ENCODE measurements around the genes DPP4, CSRNP3, SCN7A and STK39.

DNA sequence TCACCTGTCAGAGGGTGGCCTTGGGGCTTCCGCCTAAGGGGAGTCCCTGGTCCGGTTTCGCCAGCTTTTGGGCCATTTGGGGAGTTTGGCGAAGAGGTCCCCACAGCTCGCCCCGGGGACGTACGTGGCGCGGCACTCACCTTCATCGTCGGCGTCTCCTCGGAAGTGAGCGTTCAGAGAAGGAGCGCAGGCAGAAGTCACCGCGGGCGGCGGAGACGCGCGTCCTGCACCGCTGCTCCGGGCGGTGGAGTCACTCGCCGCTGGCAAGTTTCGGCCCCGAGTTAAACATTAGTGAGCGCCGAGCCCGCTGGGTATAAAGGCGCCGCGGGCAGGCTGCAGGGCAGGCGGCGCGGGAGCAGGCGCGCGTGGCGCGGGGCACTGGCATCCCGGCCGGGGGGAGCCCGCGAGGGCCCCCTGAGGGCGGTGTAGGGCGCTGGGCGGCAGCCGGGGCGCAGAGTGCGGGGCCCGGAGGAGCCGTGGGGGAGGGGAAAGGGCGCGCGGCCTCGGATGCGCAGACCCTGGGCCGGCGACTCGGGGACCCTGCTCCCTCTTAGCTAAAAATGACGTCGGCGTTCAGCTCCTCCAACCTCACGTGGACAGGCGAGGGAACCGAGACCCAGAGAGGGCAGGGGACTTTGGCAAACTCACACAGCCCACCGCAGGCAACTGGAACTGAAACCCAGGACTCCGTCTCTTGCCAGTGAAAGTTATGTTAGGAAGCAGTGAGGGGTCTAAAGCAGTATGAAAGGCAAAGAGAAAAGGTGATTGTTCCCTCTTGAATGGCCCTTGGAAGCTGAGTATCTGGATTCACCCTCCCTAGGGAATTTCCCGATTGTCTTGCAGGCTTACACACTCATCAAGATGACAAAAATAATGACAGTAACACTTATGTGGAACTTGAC lies at the start of gene DPP4:
Gene DPP4 (minus strand): TSS at position 380 of the 902 bp plus-strand sequence.
- RRBS: 25% methylated on average over 20 of the region's 73 CpGs

DNA sequence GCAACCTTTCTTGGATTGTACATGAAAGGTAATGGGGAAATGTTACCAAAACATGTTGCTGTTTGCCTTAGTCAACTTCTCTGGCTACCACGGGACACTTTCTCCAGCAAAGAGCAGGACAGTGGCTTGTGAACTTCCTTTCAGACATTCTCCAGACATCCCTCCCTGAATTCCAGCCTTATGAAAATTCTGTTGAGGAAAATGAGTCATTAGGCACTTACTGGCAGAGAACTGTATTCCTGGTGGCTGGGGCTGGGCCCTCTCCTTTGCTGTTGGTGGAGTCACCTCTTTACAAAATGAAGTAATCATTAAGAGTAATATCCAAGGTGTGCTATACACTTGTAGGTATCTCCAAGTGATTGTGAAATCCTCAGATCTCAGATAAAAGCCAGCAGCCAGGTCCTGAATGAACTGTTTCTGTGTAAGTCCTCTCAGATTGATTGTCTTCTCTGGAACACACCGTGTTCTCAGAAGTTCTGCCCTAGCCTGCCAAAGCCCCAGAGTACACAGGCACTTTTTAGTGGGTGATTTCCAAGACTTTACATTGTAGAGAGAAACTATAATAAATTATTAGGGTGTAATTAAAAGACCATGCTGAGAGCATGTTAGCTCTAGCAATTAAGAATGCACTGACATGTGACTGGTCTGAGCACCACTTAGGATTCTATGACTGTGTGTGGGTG lies 1.4 kb upstream of the FAP start:
- RRBS: no CpG with 5 or more reads among the region's 2 CpGs

- RRBS: no CpG with 5 or more reads among the region's 1 CpG
These were observed 17.8 kb upstream of the FAP start for GRCh38 chr2:162261071-162261499.

- RRBS: no CpG with 5 or more reads among the region's 2 CpGs
These were observed 60.3 kb downstream of the GRB14 start for GRCh38 chr2:164560944-164561391.

GRCh38 chr2:164564160-164564474 lies 57.2 kb downstream of the GRB14 start:
- RRBS: no CpG with 5 or more reads among the region's 2 CpGs

DNA sequence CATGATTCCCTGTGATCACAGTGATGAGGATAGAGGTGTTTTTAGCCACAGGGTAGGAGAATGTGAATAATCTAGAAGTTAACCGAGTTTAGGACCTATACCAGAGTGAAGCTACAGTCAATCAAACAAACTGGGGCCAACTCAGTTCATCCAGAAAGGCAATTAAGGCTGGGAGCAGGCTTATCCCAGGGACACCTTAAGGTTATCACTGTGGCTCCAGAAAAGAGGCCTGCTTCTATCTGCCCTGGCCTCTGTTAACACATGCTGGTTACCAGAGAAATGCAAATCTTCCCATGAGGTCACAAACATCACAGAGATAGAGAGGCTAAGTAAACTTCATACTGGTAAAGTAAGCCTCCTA lies 93.2 kb upstream of the GRB14 start:
- RRBS: no CpG with 5 or more reads among the region's 1 CpG

- RRBS: no CpG with 5 or more reads among the region's 4 CpGs
These were observed 45.3 kb downstream of the SLC38A11 start for GRCh38 chr2:164909976-164910564.

DNA sequence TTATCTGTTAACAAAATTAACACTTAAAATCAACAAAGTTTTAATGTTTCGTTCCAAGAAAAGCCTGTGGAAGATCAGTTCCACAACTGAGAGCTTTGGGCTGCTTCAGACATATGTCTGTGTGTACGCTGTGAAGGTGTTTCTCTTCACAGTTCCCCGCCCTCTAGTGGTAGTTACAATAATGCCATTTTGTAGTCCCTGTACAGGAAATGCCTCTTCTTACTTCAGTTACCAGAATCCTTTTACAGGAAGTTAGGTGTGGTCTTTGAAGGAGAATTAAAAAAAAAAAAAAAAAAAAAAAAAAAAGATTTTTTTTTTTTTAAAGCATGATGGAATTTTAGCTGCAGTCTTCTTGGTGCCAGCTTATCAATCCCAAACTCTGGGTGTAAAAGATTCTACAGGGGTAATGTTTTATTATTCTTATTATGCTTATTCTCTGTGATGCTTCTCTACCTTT lies 54.5 kb downstream of the SCN2A start:
- RRBS: no CpG with 5 or more reads among the region's 3 CpGs

DNA sequence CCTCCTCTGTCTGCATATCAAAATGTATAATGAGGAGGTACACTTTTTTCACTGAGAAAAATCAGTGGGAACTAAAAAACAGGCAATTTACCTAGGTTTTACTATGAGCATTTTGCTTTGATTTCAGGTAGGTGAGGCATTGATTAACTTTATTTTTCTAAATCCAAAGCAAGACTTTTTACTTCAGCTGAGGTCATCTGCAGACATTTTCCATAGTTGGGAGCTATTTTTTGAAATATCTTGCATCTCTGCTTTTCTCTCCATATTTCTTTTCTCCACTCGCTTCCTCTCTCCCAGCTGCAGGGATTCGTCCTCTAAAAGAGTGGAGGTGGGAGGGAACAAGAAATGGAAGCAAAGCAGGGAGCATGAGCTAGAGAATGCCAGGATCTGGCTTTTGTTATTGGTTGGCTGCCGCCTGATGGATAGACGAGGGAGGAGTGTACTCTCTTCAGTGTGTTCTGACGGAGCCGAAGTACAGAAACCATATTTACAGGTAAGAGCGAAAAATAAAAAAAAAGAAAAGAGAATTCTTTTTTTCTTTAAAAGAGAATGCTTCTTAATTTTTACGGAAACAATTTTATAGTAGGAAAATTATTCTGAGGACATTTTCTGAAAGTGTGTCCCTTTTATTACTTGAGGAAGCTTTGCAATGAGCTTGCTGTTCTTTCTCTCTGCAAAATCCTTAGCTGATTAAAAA lies at the start of gene CSRNP3:
Gene CSRNP3 (plus strand): TSS at position 451 of the 697 bp plus-strand sequence.
- RRBS: no CpG with 5 or more reads among the region's 8 CpGs

DNA sequence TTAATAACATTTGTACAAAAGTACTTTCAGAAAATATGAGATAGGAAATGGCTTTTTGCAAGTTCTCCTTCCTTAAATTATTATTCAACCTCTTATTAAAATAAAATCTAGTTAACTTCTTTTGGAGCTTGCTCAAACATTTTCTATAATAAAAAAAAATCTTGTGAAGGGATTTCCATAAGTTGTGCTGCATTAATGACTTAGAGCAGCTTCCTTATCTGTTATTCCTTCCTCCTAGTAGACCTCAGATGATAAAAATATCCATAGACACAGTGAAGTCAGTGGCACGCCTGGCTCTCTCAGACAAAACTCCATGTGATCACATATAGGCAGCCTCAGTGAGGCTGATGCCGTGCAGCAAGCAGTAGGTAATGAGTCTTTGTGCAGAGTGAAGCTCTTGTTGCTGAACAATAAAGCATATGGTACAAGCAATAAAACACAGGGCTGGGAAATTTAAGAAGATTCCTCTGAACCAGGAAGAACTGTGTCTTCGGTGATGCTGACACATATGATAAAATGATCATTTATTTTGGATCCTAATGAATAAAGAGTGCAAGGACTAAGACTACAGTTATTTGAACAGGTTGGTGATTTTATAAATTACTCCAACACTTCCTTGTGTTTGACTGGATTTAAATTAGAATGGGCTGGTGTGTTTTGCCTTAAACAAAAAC lies 102.6 kb downstream of the CSRNP3 start:
- RRBS: no CpG with 5 or more reads among the region's 3 CpGs

GRCh38 chr2:165886373-165886815 lies 67.2 kb downstream of the TTC21B start:
- RRBS: no CpG with 5 or more reads among the region's 3 CpGs

DNA sequence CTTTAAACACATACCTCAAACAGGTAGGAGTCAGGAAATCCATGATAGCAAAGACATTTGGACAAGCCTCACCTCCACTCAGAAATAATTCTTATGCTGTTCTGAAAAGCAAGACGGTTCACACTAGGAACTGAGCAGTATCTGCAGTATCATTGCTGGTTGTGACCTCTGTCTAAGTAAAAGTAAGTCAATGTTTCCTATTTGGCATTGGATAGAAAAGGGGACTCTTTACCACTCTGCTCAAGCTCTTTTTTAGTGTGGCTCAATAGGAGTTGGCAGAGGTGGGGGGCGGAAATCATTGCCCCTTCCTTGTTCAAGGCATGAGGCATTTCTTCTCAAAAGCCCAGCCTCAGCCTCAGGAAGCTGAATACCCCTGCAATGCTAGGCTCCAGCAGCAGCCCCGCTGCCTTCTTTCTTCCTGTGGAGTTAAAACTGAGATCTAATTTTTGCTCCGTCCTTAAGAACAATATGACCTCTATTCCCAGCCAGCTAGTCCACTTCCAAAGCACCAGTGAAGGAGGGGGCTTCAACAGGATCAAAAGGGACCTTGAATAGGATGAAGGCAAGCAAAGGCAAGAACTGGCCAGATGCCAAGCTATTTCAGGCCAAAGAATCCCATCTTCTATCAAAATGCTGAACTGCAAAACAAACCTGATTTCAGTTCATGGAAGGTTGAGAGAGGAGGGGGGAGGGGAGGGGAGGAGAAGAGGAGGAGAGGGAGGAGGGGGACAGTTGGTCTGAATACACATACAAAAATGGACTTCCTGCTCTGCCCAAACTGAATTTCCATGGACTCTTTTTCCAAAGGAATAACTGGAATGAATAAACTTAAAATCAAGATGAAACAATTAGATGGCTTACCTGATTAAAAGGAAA lies 672 bp downstream of the SCN1A start:
- RRBS: no CpG with 5 or more reads among the region's 4 CpGs

DNA sequence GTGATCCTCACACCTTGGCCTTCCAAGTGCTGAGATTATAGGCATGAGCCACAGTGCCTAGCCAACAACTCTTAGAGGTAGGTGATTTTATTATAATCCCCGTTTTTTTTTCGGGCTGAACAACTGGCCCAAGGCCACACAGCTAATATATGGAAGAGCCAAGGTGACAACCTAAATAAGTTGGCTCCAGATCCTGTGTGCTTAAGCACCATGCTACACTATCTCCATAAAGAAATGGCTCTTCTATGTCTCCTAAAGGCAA lies 8.4 kb upstream of the SCN9A start:
- RRBS: no CpG with 5 or more reads among the region's 2 CpGs

DNA sequence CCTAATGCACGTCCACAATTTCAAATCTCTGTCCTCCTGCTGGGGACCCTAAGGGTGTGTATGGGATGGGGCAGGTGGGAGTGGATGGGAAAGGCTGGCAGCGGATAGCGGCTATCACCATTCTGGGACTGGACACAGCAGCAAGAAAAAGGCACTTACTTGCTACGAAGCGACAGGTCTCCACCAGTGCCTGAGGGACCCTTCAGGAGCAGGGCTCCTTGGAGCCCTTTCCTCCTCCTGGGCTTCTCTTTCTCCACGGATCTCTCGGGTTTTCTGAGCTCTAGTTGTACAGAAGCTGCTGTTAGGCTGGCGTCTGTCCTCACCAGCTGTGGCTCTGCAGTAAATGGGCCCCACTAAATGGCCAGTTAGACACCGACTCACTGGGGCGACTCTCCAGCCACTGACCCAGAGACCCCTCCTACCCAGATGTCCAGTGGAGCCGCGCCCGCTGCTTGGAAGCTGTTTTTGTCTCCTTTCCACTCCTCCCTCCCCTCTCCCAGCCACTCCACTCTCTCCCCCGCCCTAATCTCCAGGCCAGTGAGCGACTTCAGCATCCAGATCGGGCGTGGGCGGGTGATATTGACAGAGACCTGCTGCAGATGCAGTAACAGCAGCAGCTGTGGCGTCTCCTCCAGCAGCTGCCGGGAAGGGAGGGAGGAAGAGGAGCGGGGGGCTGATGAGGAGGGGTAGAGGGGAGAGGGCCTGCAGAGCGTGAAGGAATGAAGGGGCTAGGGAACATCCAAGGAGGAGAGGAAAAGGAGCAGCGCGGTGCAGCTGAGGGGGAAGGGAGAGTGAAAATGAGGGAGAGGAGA lies at the start of gene SCN7A:
Gene SCN7A (minus strand): TSS at position 441 of the 812 bp plus-strand sequence.
- RRBS: no CpG with 5 or more reads among the region's 24 CpGs

DNA sequence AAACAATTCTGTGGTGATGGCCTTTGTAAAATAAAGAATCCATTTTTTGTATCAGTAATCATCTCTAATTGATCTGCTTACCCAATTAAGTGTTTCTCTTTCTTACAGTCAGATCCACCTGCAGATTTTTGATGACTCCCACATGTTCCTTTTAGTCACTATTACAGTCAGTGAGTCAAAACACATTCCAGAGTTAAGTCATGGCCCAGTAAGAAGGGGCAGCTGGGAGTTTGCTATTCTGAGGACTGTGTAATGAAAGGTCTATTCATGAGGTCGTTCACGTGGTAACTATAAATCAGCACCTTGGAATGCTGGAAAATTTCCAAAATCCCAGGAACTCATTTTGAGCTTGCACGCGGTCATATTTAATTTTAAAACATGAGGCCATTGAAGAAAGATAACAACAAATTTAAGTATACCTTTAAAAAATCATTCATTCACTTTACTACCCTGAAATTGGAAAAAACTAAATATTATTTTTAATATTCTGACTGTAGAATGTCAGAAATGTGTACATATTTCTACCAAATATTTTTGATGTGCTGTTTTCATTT lies 152.0 kb upstream of the B3GALT1 start:
- RRBS: no CpG with 5 or more reads among the region's 4 CpGs

DNA sequence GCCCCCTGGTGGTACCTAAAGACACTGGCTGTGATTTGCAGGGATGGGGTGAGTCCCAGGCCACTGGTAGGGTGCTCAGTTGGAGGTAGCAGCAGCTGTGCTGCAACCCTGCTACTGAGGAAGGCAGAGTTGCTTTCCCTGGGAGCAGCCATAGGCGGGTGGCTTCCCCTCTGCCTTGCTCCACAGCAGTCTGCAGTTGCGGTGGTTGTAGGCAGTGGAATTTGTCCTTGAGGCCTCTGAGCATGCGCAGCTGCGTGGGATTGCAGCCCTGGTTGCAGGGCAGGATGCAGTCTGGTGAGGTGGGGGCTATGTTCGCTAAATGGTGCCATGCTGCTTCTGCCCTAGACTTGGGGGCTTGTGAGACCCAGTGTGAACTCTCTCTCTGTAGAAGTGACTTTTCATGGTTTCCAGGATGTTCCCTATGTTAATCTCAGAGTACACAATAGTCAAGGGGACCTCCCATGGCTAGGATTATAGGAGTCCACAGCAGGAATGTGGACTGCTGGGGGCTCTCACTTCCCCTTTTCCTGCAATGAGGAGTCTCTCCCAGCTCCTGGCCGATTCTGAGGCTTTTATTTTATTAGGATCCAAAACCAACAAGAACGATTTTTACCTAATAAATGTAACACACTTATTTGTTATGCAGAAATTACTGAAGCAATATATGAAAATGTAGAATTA lies 39.0 kb downstream of the B3GALT1 start:
- RRBS: no CpG with 5 or more reads among the region's 7 CpGs

DNA sequence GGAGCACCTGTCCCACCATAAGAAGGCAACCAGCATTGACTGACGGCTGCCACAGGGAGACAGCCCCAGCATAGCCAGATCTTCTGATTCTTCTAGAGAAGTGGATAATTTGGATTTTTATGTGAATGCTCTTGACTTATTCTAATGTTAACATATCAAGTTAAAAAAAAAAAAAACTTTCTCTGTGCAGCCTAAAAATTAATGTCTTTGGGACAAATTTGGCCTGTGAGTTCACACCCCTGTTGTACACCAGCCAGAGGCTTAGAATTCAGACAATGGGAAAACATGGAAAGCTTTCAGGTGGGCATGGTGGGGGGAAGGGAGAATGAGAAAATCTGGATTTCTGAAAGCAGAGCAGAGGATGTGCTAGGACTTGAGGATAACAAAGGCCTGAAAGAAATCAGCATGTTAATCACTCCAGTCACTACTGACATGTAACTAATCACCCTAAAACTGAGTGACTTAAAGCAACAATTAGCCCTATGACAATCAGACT lies 163.5 kb downstream of the STK39 start:
- RRBS: no CpG with 5 or more reads among the region's 1 CpG

- RRBS: no CpG with 5 or more reads among the region's 4 CpGs
These were observed 54.3 kb downstream of the STK39 start for GRCh38 chr2:168192874-168193743.

- RRBS: under 1% methylated on average over 23 of the region's 100 CpGs
These were observed at the start of gene STK39 for GRCh38 chr2:168247308-168248436. TSS of gene STK39 (minus strand) at chr2:168247595.